Mesenteric fat pad (tissue), 1 donor: ENCODE measurements around the gene PXK.

GRCh38 chr3:57969522-57970362, 38.5 kb upstream of the FLNB start:
- PRO-cap: no peak

DNA sequence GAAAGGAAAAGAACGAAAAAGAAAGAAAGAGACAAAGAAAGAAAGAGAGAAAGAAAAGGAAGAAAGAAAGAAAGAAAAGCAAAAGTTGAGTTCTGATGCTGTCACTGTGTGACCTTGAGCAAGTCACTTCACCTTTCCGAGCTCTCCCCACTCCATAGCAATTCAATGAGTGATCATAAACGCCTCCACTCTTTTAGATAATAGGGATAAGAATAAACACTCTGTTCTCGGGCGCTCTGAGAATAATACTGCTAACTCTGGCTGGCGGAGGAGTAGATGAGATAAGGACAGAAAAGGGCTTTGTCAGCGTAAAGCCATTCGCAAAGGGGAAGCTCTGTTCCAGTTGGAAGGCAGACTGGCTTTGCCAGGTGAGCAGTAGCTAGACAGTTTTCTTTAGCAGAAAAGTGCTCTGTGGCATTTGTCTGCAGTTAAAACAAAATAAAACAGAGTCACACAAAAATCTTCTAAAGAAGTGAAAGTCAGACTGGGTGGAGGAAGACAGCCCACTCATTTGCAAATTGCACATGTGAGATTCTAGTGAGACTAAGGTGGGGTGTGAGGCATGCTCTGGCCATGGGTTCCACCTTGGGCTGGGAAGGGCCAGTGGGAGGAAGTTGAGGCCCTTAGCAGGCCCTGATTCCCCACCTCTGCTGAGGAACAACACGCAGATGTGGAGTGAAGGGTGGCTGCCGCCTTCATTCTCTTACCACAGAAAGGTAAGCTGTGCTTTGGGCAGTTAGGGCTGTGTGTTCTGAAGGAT, 9.5 kb upstream of the FLNB start:
- PRO-cap: no peak

DNA sequence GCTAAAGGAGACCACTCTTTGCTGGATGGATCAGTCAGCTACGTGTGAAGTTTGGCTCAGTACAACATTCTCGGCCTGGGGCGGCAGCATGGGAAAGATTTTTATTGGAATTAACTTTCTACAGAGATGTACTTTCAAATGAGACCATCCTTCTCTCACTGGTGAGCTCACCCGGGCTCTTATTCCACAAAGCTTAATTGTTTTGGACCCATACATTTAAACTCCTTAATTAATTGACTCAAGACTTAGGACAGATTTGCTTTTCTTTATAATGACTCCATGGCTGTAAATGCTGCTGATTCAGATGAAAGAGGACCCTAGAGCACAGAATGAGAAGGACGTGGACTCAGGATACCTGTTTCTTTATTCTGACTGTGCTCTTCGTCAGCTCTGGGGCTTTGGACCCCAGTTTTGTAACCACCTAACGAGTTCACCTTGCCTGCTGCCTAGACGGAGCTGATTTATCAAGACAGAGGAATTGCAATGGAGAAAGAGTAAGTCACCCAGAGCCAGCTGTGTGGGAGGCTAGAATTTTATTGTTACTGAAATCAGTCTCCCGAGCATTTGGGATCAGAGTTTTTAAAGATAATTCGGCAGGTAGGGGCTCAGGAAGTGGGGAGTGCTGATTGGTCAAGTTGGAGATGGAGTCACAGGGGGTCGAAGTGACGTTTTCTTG, 27.7 kb downstream of the FLNB start:
- PRO-cap: no peak

- PRO-cap: no peak
Observed at GRCh38 chr3:58059363-58060314, 51.4 kb downstream of the FLNB start.

GRCh38 chr3:58101665-58102036, 93.4 kb downstream of the FLNB start:
- PRO-cap: no peak

DNA sequence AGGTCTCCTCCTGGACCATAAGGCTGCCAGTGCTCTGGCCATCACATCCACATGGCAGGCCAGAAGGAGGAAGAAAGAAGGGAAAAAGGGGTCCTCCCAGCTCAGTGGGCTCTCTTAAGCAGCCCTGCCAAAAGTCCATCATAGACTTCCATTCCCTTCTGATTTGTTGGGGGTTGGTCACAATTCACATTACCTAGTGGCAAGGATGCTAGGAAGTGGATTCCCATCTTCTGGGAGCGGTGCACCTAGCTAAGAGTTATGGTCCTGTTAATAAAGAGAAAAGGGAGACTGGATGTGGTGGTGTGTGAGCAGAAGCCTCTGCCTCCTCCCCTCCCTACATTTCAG, 75.4 kb downstream of the DNASE1L3 start:
- PRO-cap: no peak

GRCh38 chr3:58150042-58150764, 60.6 kb downstream of the DNASE1L3 start:
- PRO-cap: no peak

- PRO-cap: no peak
Observed at GRCh38 chr3:58168225-58169131, 42.3 kb downstream of the DNASE1L3 start.

DNA sequence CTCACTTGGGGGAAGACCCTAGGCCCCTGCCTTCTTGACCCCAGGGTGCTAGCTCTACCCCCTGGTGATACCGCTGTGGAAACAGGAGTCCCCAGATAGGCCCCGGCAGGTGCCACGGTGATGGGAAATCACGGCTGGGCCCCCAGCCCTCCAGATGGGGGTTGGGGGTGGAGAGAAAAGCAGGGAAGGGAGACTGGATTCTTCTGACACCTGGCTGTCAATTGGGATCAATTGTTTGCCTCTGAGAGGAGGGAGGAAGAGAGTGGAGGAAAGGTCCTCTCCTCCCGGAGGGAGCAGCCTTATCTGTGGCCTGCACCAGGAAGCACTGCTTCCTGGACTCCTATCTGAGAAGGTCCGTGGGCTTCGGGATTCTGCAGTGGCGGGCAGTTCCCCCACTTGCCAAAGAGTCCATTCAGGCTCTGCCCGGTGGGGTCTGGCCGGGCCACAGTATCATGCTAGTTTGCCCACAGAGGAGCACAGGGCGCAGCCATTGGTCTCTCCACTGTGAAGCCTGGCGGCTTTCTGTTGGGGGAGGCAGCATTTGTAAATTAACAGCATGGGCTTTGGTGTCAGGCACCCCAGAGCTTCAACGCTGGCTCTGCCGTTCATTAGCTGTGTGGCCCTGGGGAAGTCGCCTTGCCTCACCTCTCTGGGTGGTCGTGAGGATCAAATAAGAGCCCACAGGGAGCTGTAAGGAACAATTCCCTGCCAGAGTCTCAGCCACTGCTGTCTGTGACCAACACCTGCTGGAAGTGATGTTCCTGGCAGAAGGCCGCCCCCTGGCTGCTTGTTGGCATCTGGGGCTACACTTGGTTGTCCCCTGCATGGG, 37.3 kb downstream of the DNASE1L3 start:
- PRO-cap: no peak

- PRO-cap: bidirectional peak, plus-strand start at chr3:58332898, minus-strand start at chr3:58332800
Observed at GRCh38 chr3:58332601-58333007, at the start of gene PXK. Gene PXK (plus strand): TSS chr3:58332892.

DNA sequence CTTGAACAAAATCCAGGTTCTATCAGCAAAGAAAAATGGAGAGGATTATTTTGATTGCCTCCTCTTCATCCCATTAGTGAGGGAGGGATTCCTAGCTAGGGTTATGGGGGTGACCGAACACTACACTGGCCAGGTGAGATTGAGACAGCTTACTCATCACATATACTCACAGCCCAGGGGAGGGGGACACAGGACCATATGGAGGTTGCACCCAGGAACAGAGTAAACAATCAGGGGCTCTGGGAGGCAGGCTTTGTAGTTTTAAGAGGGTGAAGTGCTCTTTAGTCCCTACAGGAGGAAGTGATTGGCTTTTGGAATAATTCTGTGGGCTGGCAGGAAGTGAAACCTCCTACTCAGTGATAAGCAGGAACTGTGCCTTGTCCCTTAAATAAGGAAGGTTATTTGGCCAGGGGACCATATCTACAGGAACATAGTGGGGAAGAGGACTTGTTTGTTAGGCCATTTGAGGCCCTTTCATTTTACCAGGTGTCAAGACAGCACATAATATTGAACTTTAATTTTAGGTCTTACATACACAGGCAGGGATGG, 17.5 kb upstream of the KCTD6 start:
- PRO-cap: no peak

DNA sequence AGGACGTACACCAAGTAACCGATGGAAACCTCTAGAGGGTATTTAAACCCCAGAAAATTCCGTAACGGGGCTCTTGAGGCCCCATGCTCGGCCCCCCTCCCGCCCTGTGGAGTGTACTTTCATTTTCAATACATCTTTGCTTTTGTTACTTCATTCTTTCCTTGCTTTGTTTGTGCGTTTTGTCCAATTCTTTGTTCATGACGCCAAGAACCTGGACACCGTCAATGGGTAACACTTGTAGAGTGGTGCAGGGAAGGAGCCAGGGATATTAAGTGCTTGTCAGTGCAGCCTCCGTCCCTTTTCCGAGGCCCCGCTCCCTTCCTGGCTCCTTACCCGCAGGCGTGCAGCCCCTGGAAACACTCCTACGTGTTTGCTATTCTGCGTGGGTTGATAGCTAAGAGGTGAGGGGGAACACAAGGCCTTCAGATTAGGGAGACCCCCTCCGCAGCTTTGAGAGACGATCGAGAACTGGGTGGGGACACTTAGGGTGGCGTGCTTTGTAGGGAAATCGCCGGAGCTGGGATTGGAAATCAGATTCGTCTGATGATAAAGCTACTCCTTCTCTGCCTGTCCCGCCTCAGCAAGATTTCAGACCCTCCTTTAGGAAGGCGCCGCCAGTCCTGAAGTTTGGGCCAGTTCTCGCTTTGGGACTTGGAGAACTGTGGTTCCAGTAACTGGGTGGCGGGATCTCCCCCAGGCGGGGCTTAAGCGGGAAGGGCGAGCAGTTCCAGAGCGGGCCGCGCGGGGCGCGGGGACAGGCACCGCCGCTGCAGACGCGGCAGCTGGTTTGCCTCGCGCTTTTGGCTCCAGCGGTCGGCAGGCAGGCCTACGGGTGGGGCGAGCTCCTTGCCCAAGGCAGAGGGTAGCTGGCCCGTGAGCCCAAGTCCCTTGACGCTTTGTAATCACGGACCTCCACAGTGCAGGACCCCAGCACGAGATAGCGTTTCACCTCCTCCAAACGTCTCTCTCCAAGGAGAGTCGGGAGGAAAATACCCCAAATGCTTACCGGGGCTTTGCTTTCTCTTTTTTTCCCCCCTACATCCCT, 7.9 kb upstream of the FAM107A start:
- PRO-cap: no peak

DNA sequence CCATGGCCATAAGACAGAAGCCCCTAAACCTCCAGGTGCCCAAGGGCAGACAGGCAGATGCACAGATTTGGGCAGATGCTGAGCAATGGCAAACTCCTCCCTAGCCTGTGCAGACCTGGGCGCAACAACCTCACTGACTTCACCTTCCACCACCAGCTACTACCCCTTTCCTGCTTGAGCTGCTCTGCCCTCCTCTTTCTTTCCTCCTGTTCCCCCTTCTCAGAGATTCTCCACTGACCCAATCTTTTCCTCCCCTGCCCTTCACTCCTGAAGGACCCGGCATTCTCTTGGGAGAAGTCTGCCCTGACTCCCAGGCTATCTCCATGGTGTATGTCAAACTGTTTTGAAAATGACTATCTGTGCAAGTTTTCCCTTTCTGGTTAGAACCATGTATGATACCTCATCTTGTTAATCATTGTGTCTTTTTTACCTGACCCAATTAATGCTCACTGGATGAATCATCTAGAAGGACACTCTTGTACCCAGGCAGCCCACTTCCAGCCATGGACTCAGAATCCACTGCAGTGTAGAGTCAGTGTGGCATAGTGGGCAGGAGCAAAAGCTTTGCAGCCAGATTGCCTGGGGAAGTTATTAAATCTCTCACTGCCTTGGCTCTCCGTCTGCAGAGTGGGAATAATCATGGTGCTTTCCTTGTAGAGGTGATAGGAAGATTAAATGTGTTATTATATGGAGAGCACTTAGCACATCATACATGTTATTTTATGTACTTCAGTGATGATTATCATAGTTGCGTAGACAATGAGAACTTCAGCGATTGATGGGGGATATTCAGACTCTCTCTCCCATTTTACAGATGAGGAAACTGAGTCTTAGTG, 1.2 kb downstream of the FAM3D start:
- PRO-cap: no peak

GRCh38 chr3:58842459-58843046, 176.0 kb upstream of the FAM3D start:
- PRO-cap: no peak

- PRO-cap: no peak
Observed at GRCh38 chr3:58899492-58899736, 150.4 kb downstream of the CFAP20DC start.

GRCh38 chr3:59385227-59385442, 335.3 kb upstream of the CFAP20DC start:
- PRO-cap: no peak

GRCh38 chr3:59435931-59436472, 386.2 kb upstream of the CFAP20DC start:
- PRO-cap: no peak

DNA sequence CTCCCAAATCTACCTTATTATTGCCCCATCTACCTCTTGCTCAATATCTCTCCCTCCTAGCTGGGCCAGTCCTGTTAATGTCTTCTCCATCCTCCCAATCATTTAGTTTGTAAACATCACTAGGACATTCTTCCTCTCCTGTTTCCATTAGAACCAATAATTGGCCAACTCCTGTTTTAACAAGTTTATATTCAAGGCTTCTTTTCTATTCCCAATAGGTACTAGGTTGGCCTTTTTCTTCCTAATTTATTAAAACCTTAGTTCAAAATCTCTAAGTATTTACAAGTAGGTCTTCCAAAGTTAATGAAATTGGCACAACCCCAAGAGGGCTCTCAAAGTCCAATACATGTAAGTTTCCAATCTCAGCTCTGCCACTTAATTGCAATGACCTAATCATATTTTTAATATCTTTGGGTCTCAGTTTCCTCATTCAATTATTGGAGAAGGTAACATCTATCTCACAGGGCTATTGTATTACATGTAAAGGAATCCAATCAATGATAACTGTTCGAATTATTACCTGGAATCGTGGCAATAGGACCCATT, 823.4 kb downstream of the FHIT start:
- PRO-cap: no peak

- PRO-cap: no peak
Observed at GRCh38 chr3:61590977-61591992, 29.9 kb downstream of the PTPRG start.

DNA sequence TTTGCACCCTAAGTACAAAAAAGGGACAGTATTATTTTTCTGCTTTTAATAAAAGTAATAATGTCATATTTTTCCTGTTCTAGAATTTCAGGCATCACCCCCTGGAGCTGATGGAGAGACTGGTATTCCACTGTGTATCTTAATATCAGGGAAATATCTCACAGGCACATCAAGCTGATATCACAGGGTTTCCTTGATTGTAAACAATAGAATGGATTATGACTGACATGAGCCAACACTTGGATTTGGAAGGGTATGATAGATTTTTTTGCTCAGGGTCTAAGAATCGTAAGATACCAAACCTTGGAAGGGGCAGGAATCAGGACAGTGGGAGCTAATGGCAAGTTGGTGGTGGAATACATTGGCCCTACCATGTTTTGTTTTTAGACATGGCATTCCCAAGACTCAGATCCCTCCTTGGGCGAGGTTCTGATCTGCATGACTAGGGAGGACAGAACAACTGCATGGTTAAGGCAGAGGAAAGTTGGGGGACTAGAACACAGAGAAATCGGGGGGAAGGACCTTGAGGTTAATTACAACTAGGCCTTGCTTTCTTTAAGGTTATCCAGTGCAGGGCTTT, 61.6 kb downstream of the PTPRG start:
- PRO-cap: no peak